ENCODE measurements around the genes KCNJ8 and ETNK1.

GRCh38 chr12:21602649-21603195 lies 1.9 kb downstream of the GYS2 start:
- RAMPAGE, long total RNA: no peak
- RRBS: no CpG with 5 or more reads among the region's 2 CpGs

DNA sequence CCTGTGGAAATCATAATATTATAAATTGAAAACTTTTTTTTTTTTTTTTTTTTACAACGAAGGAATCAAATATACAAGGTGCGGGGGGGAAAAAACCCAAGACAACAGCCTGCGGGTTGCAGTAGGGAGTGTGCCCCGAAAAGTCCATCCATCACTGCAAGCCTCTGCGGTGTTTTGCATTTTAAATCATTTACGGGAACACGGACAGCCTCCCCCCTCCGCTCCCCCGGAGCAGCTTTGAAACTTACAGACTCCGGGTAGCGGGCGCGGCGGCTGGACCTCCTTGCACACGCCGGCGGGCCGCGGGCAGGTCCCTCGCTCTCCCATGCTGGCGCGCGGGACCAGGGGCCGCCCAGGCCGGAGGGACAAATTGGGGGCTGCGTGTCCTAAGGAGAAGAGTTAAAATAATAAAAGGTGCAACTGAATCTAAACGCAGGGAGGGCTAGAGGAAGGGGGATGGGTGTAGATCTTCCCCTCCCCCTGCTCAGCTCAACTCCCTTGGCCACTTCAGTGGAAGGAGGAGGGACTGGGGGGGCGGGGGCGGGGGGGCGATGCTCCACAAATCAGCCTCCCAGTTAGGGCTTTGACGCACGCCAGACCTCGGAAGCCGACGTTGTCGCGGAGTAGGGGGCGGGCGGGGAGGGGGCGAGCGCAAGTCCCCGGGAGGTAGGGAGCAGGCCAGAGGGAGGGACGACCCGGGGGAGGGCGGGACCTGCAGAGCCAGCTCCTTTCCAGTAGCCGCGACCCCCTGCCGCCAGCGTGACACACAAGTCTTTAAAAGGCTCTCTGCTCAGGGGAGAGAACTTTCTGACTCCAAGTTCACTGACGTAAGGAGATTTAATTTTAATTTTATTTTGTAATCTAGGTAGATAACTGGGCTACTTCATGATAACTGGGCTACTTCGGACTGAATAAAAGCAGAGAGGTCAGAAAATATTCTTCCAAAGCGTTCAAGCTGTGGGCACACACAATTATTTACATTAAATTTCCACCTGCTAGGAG lies at the start of gene KCNJ8:
KCNJ8 (minus strand) TSS at position 409 of the 1,002 bp plus-strand sequence.
- RAMPAGE, long total RNA: no peak
- RRBS: 3% methylated on average over 21 of the region's 52 CpGs

DNA sequence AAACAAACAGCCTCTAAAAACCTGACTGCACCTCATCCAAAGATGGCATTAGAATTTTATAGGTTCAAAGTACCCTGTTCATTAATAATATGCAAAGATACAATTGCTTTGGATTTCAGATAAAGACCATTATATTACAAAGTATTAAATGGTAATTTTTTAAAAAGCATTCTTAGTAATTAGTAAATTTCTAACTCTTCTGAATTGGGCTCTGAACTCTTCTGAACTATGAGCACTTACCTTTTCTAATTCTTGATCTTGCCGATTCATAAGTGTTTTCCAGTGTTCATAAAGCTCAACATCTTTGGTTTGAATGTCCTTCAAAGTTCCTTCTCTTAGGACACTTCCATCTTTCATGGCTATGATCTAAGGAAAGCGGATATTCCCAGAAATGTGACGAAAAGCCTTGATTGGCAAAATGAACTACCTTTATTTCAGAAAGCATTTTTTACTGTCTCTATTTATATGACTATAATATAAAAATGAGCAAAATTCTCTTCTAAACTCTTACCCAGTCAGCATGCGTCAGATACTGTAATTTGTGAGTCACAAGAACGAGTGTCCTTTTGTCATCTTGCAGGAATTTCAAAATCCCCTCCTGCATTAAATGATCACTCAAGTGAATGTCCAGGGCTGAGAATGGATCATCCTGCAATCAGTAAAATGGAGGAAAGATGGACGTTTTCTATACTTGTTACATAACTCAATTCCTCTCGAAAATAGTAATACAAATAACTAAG lies 77.5 kb upstream of the KCNJ8 start:
- RAMPAGE, long total RNA: no peak
- RRBS: no CpG with 5 or more reads among the region's 7 CpGs

DNA sequence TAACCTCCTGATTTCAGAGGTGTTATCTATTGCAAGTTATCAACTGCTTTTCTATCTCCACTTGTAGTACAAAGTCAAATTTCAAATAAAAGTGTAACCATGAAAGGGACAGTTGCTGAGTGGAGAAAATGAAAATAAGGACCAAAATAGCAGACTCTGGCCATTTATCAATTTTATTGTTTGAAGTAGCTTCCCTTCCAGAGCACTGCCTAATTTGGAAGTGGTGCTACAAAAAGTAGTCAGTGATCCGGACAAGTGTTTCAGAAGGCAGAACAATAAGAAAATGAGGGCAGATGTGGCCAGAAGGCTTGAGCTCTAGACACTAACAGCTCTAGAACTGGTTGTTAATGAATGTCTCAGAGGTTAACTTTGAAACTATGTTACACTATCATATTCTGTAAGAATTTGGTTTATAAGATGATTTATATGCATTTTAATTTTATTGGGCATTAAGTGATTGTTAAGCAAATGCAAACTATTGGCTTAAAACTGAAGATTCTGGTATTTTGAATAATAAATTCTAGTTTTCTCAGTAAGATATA lies 48.9 kb downstream of the ABCC9 start:
- RAMPAGE, long total RNA: no peak
- RRBS: no CpG with 5 or more reads among the region's 1 CpG

- RAMPAGE, long total RNA: no peak
- RRBS: 7% methylated on average over 16 of the region's 59 CpGs
Measured at GRCh38 chr12:21941585-21942705, 719 bp upstream of the ABCC9 start.

- RAMPAGE, long total RNA: no peak
- RRBS: 4% methylated on average over 10 of the region's 48 CpGs
Measured at GRCh38 chr12:22333734-22334417, 631 bp downstream of the ST8SIA1 start.

GRCh38 chr12:22409135-22409444 lies 74.6 kb upstream of the ST8SIA1 start:
- RAMPAGE, long total RNA: no peak
- RRBS: no CpG with 5 or more reads among the region's 6 CpGs

GRCh38 chr12:22624897-22625268 lies at the start of gene ETNK1:
ETNK1 (plus strand) TSS chr12:22625171.
- RAMPAGE, long total RNA: start-site peak on the plus strand at chr12:22625171-22625235, 38 and 38 reads in 2 replicates
- RRBS: under 1% methylated on average over 26 of the region's 30 CpGs

- RAMPAGE, long total RNA: no peak
- RRBS: no CpG with 5 or more reads among the region's 3 CpGs
Measured at GRCh38 chr12:22658643-22658965, 33.6 kb downstream of the ETNK1 start.

GRCh38 chr12:22658966-22659893 lies 34.3 kb downstream of the ETNK1 start:
- RAMPAGE, long total RNA: no peak
- RRBS: no CpG with 5 or more reads among the region's 2 CpGs

DNA sequence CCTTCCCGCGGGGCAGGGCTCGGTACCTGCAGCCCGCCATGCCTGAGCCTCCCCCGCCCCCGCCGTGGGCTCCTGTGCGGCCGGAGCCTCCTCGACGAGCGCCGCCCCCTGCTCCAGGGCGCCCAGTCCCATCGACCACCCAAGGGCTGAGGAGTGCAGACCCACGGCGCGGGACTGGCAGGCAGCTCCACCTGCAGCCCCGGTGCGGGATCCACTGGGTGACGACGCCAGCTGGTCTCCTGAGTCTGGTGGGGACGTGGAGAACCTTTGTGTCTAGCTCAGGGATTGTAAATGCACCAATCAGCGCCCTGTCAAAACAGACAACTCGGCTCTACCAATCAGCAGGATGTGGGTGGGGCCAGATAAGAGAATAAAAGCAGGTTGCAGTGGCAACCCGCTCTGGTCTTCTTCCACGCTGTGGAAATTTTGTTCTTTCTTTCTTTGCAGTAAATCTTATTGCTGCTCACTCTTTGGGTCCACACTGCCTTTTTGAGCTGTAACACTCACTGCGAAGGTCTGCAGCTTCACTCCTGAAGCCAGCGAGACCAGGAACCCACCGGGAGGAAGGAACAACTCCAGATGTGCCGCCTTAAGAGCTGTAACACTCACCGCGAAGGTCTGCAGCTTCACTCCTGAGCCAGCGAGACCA lies 661.3 kb downstream of the ETNK1 start:
- RAMPAGE, long total RNA: no peak
- RRBS: no CpG with 5 or more reads among the region's 34 CpGs

DNA sequence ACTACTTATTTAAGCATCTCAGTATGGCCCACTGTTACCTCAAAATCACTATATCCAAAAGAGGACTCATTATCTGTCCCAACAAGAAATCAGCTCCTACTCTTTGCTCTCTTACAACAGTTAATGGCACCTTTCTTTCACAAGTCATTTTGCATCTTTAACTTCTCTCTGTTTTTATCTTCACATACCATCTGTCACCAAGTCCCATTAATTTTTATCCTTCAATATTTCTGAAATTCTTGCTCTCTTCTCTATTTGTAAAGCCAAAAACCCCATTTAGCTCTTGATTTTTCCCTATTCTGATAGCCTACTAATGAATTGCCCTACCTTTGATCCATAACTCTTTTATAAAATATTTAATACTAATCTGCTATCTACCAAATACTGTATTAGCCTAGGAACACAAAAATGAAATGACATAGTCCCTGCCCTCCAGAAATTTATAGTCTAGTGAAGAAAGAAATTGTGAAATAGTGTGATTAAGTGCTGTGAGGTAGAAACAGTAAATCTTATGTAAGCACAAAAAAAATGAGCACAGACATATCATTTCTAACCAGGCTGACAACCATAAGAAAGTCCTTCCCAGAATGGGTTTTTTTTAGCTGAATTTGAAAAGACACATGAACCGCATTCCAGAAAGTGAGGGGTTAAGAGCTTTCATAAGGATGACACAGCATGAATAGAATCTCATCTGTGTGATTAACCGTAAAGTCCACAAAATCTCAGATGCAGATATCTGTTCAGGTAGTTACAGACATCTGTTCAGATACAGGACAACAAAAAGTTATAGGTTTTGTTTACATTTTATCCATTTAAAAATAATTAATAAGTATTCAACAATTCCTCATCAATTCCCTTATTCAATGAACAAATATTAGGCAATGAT lies 146.0 kb downstream of the SOX5 start:
- RAMPAGE, long total RNA: no peak
- RRBS: no CpG with 5 or more reads among the region's 2 CpGs

DNA sequence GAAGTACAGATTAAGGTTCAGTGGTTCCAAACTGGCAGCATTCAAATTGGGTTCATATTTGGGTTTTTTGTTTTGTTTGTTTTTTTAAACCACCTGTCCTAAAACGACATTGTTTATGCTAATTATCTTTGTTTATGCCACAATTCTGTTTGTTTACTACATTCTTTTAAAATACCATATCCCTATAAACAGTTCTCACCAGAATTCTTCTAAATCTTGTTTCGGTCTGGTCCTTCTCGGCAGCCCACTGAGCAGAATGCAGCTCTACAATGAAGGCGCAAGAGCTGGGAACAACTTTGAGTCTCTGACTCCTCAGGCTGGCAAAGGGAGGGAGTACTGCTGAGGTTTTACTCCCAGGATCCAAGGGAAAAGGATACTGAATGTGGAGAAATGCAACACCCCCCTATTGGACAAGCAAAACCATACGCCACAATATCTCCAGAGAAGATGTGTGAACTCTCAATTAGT lies 5.5 kb downstream of the SOX5 start:
- RAMPAGE, long total RNA: no peak
- RRBS: no CpG with 5 or more reads among the region's 5 CpGs

- RAMPAGE, long total RNA: no peak
- RRBS: no CpG with 5 or more reads among the region's 6 CpGs
Measured at GRCh38 chr12:24933079-24933608, 15.8 kb downstream of the BCAT1 start.

- RAMPAGE, long total RNA: no peak
- RRBS: no CpG with 5 or more reads among the region's 2 CpGs
Measured at GRCh38 chr12:25322316-25322654, 71.6 kb upstream of the KRAS start.

DNA sequence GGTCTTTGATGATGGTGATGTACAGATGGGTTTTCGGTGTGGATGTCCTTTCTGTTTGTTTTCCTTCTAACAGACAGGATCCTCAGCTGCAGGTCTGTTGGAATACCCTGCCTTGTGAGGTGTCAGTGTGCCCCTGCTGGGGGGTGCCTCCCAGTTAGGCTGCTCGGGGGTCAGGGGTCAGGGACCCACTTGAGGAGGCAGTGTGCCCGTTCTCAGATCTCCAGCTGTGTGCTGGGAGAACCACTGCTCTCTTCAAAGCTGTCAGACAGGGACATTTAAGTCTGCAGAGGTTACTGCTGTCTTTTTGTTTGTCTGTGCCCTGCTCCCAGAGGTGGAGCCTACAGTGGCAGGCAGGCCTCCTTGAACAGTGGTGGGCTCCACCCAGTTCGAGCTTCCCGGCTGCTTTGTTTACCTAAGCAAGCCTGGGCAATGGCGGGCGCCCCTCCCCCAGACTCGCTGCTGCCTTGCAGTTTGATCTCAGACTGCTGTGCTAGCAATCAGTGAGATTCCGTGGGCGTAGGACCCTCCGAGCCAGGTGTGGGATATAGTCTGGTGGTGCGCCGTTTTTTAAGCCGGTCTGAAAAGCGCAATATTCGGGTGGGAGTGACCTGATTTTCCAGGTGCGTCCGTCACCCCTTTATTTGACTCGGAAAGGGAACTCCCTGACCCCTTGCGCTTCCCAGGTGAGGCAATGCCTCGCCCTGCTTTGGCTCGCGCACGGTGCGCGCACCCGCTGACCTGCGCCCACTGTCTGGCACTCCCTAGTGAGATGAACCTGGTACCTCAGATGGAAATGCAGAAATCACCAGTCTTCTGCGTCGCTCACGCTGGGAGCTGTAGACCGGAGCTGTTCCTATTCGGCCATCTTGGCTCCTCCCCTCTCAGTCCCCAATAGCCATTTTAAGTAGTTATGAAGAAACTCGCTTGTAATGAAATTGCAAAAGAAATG lies 64.0 kb downstream of the LMNTD1 start:
- RAMPAGE, long total RNA: no peak
- RRBS: no CpG with 5 or more reads among the region's 34 CpGs

- RAMPAGE, long total RNA: no peak
- RRBS: no CpG with 5 or more reads among the region's 3 CpGs
Measured at GRCh38 chr12:25713260-25713609, 160.2 kb upstream of the LMNTD1 start.

- RAMPAGE, long total RNA: no peak
- RRBS: no CpG with 5 or more reads among the region's 2 CpGs
Measured at GRCh38 chr12:25757389-25757754, 201.1 kb upstream of the RASSF8 start.

GRCh38 chr12:25957765-25958062 lies 768 bp upstream of the RASSF8 start:
- RAMPAGE, long total RNA: no peak
- RRBS: no CpG with 5 or more reads among the region's 8 CpGs

DNA sequence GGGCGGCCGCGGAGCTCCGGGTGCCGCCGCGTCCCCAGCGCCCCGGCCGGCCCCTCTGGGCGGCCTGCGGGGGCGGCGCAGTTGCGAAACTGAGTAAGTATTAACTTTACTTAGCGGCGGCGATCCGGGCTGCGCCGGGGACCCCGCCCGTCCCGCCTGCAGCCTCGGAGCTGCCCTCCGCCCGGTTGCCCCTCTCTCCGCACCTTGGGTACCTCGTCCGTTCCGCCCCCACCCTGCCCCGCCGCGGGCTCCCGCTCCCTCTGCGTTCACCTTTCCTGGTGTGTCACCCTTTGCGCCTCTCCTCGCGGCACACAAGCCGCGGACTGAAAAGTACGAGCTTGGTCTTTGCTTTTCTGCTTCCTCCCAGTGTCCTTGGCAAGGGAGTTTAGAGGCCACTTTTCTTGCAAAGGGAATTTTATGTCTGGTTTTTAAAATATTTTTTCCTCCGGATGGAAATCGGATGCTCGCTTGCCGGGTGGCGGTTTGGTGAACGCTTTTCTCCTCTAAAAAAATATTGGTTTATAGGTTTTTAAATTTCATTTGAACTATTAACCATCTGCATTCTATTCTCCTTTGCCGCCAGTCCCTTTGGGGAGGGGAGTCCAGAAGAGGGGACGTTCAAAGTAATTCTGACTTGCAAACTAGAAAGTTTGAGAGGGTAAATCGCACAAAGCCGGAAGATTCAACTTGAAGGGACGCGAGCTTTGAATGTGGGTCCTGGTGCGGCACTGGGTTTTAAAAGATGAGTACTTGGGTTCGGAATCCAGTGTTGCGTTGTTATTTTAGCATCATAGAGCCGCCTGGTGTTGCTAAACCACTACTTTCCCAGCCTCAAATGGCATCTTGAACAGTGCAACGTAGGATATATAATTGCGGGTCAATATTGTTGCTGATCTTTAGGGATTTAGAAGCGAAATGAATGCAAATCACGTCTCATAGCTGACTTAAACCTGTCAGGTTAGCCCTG lies 857 bp downstream of the RASSF8 start:
- RAMPAGE, long total RNA: no peak
- RRBS: 2% methylated on average over 15 of the region's 62 CpGs

Data from epithelial cell of proximal tubule (primary cell).